SUDHL5 (cell line): ENCODE results near the genes GALNT3, NOSTRIN and ABCB11.

DNA sequence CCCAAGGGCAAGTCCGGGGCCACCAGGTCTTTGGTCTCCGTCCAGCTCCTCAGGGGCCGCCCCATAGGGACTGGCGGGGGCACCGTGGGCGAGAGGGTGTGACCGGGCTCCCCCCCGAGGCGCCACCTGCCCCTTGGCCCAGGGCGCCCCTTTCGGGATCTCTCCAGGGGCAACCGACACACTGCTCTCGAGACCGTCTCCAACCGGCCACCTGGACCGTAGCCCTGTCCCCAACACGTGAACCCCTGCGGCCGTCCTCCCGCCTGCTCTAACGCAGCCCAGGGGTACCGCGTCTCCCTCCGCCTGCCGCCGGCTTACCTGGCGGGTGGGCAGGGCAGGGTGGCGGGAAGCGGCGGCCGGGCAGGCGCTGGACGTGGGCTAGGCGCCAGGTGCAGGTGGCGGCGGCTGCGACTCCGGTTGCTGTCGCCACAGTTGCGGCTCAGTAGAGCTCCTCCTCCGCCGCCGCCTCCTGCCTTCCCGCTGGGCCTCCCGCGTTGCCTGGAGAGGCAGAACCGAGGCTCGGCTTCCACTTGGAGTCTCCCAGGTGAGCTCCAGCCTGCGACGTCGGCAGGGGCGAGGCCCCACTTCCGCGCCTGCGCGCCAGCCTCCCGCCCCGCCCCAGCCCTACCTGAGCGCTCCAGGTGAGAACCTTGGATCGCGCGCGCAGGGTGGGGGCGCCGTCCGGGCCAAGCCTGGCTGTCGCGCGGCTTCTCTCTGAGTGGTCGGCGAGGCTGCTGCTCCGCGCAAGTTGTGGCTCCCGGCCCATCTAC, at the start of gene GALNT3:
TSS of gene GALNT3 (minus strand) at position 551 of the 770 bp plus-strand sequence.
- PRO-cap, result no peak

DNA sequence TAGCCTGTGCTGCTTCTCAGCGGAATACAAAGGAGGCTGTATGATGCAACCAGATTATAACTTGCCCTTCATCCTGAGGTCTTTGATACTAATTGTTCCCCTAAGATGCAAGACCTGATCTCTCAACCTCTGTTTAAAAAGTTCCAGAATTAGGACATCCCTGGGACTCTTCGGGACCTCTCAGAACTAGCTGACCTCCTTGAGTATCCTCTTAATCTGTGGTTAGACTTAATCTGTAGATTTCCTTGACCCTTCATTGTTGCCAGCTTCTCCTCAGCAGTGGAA, 8.1 kb downstream of the SCN7A start:
- PRO-cap, result no peak

GRCh38 chr2:167186492-167186862, 106.3 kb upstream of the B3GALT1 start:
- PRO-cap, result no peak

DNA sequence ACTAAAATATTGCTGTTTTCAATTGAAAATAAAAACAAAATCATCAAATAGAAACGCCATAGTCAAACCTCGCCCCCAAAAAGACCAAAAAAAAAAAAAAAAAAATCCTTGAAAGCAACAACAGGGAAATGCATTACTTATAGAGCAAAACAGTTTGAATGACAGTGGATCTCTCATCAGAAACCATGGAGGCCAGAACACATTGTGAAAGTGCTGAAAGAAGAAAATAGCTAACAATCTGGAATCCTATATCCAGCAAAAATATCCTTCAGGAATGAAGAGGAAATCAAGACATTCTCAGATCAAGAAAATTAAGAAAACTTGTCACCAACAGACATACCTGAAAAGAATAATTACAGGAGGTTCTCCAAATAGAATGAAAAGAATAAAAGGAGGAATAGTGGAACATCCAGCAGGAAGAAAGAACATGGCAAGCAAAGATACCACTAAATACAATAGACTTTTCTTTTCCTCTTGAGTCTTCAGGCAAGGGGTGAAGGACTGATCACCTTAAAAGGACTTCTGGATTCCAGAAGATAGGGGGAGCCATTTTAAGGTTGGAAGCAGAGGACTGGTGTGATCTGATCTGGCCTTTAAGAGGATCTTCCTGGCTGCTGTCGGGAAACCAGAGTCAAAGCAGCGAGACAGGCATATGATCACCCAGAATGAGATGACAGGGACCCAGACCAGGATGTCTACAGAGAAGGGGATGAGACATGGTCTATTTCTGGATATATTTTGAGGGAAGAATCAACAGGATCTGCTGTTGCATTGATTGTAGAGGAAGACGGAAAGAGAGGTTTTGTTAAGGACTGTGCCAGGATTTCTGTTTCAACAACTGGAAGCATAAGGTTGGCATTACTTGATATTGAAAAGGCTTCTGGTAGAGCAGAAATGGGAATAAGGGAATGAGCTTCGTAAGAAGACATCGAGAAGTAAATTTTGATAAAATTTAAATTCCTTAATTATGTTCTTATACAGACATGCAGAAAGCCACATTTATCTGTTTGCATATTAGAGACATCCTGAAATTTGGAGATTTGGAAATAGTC, 396.6 kb downstream of the B3GALT1 start:
- PRO-cap, result no peak

- PRO-cap, result no peak
These were observed 306.4 kb downstream of the STK39 start for GRCh38 chr2:167940826-167941619.

DNA sequence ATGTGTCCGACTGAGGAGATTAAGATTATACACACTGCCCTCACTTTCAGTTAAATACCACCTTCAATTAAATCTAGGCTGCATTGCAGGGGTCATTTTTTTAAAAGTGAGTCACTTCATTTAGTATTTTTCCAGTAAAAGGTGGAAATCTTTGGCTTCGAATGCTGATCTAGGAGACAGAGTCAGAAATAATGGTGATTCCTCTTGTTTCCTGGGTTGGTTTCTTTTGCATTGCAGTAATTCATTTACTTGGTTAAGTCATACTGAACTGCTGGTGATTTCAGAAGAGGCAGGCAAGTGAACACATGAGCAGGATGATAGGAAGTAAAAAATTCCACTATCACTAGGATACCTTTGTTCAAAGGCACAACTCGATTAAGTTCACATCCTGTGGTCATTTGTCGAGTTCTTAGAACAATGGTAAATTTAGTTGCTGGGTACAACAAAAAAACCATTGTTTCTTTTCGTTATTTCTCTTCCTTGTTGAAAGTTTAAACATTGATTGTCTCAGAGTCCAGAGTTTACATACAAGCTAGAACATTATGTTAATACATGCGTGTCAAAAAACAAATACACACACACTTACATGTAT, 26.5 kb downstream of the STK39 start:
- PRO-cap, result no peak

DNA sequence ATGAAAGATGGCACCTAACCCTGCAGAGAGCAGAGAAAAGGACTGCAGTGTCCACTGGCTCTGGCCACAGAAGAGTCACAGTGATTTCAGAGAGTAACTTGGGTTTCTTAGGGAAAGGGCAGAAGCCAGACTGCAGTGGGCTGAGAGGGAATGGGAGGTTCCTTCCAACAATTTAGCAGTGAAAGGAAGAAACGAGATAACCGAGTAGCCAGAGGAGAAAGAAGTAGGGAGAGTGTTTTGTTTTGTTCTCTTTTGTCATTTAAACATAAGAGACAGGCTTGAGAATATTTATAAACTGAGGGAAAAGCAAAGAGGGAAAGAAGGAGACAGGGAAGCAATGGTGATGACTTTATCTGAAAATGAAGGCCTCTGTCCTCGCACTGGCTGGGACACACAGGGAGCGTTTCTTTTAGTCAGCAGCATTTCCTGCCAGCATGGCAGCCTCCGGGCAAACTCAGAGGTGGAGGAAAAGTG, 6.5 kb downstream of the STK39 start:
- PRO-cap, result no peak

DNA sequence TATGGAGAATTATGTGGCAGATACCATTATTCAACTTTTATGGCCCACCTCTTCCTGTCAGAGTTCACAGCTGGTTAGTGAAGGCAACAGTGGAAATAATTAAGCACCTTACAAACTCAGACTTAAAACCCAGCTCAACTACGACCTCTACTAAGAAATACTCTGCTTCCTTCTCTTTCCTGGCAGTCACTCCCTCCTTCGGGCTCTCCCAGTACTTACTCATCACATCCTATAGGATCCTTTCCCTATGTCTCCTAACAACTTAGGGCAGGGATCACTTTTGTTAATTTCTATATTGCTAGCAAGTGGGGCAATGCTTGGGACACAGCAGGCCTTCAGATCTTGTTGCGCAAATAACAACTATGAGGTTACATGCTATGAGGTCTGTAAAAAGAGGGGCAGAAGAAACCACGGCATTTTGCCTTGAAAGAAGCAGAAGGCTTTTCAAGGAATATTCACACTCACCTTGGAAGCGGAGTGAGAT, 2.3 kb downstream of the STK39 start:
- PRO-cap, result no peak

DNA sequence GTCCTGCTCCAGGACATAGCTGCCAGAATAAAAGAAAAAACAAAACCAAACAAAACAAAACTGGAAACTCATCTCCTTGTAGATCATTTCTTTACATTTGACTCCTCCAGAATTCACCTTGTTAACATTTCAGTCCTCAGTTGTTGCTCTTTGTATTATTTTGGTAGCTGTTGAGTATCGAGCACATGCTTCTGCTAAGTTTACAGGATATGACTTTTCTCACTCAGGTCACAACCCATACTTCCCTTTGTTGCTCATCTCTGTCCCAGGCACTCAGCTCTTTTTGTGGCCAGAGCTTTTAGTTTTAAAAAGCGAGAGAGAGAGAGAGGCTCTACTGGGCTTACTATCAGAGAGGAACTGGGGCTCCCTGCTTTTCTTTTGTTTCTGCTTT, 34.3 kb downstream of the CERS6 start:
- PRO-cap, result no peak

- PRO-cap, result no peak
These were observed 62.5 kb downstream of the CERS6 start for GRCh38 chr2:168518398-168519226.

- PRO-cap, result no peak
These were observed 68.2 kb upstream of the NOSTRIN start for GRCh38 chr2:168734044-168734777.

GRCh38 chr2:168802265-168802763, at the start of gene NOSTRIN:
Gene NOSTRIN (plus strand): TSS chr2:168802637.
- PRO-cap, result no peak

DNA sequence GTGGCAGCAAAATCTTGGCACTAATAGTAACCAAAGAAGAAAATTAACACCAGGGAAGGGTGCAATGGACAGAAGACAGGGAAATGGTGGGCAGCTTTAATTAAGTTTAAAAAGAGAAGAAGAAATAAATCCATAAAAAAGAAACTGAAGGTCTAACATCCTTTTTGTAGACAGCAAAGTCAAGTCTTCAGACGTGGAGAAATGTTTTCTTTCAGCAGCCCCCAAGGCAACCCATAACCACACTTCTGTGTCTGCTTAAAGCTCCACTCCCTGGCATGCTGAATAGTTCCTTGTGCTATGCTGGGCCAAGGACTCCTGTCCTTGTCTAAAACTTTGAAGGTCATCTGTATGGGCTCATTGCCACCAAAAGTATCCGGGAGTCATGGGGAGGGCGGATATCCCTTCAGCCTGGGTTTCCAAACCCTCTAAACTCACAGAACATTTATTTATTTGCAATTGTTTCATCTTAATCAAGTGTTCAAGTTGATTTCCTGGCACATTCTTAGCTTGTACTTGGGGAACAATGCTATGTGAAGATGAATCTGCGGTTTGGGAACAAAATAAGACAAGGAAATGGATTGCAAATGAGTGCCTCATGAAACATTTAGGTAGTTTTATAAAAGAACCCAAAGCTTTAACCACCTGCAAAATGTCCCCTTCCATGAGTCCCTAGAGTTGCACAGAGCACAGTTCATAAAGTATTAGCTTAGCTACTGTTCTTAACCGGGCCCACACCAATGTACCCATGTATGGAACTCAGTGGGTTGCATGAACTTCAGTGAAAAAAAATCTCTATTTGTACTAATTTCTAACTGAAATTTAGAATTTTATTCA, 1.8 kb downstream of the NOSTRIN start:
- PRO-cap, result no peak

DNA sequence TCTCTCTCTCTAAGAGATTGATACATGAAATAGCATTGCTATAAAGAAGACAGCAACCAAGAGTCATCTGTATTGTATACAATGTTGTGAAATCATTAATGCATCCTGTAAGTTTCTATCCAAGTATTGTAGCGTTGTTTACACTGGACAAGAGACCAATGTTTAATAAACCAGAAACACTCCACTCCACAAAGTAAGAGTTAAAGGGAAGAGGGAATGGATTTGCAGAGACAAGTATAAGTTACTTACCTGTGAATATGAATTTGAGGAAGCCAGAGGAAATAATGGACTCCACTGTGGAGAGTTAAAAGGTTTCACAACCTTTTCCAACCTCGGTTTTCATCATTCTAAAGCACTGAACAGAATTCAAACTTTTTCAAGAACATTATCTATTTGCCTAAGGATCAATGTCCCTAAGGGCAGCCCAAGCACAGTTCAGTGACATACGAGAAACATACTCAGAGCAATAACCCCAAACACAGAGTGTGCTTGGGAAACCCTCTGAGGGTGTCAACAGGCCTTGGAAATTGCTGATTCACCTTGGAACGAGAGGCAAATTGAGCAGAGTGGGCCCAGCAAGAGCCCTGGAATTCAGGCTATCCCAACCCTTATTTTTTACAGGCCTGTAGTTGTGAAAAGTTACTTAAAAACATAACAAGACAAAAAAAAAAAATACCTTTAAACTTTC, at the start of gene ABCB11:
TSS of gene ABCB11 (minus strand) at position 349 of the 688 bp plus-strand sequence.
- PRO-cap, result no peak

DNA sequence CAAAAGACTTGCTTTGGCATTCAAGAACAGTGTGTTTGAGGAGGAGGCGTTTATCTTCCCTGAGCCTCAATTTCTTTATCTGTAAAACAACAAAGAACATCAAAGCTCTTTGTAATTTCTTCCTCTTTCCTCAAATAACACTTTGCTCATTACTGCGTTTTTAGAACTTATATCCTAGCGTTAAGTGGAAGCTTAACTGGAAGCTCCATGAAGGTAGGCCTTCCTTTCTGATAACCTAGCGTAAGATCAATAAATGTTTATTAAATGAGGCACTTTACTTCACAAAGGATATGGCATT, 315 bp upstream of the PPIG start:
- PRO-cap, result no peak

DNA sequence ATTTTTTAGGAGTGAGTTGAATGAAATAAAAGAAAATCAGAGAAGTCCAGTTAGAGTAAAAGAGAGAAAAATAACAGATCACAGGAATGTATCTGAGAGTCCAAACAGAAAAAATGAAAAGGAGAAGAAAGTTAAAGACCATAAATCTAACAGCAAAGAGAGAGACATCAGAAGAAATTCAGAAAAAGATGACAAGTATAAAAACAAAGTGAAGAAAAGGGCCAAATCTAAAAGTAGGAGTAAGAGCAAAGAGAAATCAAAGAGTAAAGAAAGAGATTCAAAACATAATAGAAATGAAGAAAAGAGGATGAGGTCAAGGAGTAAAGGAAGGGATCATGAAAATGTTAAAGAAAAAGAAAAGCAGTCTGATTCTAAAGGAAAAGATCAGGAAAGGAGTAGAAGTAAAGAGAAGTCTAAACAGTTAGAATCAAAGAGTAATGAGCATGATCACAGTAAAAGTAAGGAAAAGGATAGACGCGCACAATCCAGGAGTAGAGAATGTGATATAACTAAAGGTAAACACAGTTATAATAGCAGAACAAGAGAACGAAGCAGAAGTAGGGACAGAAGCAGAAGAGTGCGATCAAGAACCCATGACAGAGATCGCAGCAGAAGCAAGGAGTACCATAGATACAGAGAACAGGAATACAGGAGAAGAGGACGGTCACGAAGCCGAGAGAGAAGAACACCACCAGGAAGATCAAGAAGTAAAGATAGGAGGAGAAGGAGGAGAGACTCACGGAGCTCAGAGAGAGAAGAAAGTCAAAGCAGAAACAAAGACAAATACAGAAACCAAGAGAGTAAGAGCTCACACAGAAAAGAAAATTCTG, 52.5 kb downstream of the PPIG start:
- PRO-cap, result no peak

- PRO-cap, result no peak
These were observed 1.5 kb downstream of the PHOSPHO2 start for GRCh38 chr2:169695738-169696108.

- PRO-cap, result unidirectional peak, plus-strand start at chr2:169799882
These were observed 995 bp downstream of the SSB start for GRCh38 chr2:169799674-169800058.

- PRO-cap, result no peak
These were observed 6.8 kb downstream of the SSB start for GRCh38 chr2:169805453-169805812.

DNA sequence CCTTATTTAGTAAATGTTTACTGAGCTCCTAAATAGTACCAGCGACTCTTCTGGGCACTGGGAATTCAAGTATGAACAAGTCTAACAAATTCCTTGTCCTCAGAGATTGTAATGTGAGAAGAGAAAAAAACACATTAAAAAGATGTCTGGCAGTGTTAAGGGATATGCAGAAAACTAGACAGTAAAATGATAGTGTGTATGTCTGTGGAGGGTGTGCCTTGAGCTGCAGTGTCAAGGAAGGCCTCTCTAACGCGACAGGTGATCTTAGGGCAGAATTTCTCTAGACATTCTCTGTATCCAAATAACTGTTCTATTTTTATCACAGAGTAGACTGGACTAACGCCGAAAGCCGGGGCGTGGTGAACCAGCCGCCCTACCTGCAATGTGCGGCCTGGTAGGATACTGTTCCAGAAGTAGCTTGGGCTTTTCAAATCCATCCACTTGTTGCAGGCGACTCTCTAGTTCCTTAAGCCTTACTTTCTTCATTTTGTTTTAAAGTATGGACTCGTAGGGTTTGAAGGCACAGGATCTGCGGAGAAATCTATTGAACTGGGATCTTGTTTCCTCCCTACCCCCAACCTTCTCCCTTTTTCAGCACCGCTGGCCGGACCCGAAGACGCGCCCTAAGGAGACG, 476 bp downstream of the METTL5 start:
- PRO-cap, result no peak